ENCODE results near the gene ZCRB1.

DNA sequence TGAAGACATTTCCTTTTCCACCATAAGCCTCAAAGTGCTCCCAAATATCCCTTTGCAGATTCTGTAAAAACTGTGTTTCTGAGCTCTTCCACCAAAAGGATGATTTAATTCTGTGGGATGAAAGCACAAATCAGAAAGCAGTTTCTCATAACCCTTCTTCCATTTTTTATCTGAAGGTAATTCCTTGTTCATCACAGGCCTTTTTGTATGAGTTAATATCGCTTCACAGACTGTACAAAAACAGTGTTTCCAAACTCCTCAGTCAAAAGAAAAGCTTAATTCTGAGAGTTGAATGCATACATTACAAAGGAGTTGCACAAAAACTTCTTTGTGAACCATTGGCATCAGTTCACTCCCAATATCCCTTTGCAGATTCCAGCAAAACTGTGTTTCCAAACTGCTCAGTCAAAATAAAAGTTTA is 408.7 kb upstream of the ALG10B start:
- PRO-cap, 2 experiments, result peak in 2 of 2 experiments; most common minus-strand start position 168 of the sequence (in 2)

DNA sequence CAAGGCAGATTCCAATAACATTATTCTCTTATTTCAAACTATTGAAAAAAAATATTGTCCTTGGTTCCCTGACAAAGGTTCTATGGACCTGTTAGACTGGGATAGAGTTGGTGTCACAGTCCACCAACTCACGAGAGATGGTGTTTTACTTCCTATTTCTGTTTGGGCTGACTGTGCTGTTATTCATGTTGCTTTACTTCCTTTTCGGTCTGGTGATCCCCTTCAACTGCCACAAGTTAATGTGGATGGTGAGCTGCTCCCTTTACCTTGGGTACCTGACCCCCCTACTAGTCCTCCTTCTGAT is 192.7 kb upstream of the ALG10B start:
- PRO-cap, 2 experiments, result no peak in any of the 2 experiments

DNA sequence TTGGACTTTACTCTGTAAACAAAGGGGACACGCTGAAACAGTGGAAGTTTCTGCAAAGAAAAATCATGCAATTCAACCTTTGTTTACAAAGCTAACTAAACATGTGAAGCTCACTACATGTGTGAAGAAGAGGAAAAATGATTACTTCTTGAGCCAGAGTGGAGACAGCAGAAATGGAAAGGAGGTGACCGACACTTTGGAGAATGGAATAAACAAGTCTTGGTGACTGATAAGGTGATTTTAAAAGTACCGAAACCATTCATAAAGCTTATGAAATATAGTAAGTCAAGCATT is 13.1 kb downstream of the CPNE8 start:
- PRO-cap, 2 experiments, result no peak in any of the 2 experiments

- PRO-cap, 2 experiments, result no peak in any of the 2 experiments
These were observed 12.9 kb downstream of the CPNE8 start for GRCh38 chr12:38892591-38892857.

DNA sequence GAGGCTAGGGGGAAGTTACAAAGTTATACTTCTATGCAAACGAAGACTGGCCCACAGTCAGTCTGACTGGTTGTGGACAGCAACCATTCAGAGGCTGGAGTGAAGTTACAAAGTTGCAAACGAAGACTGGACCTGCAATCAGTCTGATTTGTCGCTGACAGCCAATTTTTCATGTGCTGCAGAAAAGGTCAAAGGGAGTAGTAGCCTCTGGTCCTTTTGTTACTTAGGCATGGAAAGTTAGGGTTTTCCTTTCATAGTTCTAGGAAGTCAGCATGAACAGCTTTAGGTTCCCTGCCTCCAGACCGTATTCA is 78.0 kb upstream of the CPNE8 start:
- PRO-cap, 2 experiments, result no peak in any of the 2 experiments

GRCh38 chr12:39340818-39341205 is 102.1 kb downstream of the KIF21A start:
- PRO-cap, 2 experiments, result no peak in any of the 2 experiments

DNA sequence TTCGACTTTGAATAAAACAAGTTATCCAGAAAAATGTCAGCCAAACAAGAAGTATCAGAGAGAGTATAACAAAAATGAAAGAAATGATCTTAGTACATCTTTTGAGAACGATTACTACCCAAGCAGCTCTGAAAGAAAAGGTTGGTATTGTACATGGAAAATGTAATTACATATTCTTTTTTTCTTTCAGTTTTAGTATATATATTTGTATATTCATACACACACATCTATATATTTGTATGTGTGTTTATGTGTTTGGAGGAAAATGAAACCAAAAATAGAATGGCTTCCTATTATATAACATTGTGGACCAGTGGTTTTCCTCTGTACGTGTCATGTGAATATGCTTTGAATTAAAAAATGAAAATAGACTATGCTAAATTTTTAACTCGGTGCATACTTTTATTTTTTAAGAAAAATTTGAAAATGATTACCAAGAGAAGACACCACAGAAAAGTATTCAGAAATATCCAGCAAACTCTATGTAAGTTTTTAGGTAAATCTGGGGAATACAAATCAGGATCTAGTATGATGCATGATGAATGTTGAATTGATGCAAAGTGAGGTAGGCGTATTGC is 57.1 kb downstream of the C12orf40 start:
- PRO-cap, 2 experiments, result peak in 2 of 2 experiments; most common minus-strand start position 267 of the sequence (in 1)

DNA sequence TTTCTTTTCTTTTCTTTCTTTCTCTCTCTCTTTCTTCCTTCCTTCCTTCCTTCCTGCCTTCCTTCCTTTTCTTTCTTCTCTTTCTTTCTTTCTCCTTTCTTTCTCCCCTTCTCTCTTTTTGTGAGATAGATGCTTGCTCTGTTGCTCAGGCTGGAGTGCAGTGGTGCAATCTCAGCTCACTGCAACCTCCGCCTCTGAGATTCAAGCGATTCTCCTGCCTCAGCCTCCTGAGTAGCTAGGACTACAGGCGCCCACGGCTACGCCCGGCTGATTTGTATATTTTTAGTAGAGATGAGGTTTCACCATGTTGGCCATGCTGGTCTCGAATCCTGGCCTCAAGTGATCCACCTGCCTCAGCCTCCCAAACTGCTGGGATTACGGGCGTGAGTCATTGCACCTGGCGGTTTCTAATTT is 186.4 kb downstream of the C12orf40 start:
- PRO-cap, 2 experiments, result no peak in any of the 2 experiments

DNA sequence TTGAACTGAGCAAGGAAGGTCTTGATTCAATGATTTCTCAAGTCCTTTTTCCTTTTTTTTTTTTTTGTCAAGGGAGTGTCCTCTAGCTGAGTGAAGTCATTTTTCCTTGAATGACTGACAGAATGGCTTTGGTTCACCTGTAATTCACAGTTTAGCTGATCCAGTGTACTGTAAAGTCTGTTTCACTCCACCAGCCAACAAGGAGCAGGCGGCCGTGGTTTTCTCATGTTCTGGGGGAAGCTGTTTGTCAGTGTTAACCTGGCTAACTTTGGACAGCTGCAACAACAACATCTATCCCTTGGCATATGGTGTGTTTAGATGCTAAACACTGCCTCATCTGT is 50.1 kb upstream of the SLC2A13 start:
- PRO-cap, 2 experiments, result no peak in any of the 2 experiments

GRCh38 chr12:40197612-40198046 is 27.2 kb upstream of the LRRK2 start:
- PRO-cap, 2 experiments, result no peak in any of the 2 experiments

- PRO-cap, 2 experiments, result no peak in any of the 2 experiments
These were observed 649 bp downstream of the LRRK2 start for GRCh38 chr12:40225178-40226114.

DNA sequence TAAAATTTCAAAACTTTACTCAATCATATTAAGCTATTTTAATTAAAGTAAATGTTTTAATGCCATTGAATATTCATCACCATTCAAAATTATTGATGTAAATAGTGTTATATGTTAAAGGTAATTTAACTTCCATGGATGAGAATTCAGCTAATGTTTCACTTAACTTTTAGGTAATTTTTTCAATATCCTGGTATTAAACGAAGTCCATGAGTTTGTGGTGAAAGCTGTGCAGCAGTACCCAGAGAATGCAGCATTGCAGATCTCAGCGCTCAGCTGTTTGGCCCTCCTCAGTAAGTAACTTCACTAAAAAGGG is 24.8 kb downstream of the LRRK2 start:
- PRO-cap, 2 experiments, result no peak in any of the 2 experiments

- PRO-cap, 2 experiments, result no peak in any of the 2 experiments
These were observed 132.3 kb upstream of the CNTN1 start for GRCh38 chr12:40559980-40560383.

- PRO-cap, 2 experiments, result no peak in any of the 2 experiments
These were observed 62.3 kb downstream of the GXYLT1 start for GRCh38 chr12:42082320-42082811.

DNA sequence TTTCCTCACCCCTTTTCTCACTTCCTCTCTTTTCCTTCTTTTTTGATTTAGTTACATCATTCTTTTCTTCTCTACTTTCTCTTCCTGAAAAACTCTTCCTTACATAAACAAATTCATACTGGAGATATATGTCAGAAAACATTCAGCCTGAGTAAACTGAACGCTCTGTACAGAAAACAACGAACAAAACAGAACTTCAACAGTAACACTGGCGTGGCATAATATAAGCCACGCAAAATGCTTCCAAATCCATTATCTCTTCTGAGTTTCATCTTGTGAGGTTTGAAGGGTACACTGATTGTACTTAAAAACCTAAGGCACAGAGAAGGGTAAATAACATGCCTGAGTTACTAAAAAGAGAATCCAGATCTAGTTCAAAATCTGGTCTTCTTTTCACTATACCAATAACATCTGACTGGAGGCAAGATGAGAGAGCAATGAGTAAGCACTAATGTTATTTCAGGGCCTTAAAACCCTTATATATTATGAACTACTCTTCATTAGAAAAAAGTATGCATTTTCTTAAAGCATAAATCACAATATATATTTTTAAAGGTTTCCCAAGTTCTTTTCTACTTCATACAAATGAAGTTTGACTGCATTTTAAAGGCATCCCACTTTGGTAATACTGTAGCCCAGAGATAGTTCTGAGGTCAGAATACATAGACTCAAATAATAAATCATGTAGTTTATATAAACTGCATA is 60.2 kb downstream of the GXYLT1 start:
- PRO-cap, 2 experiments, result no peak in any of the 2 experiments

DNA sequence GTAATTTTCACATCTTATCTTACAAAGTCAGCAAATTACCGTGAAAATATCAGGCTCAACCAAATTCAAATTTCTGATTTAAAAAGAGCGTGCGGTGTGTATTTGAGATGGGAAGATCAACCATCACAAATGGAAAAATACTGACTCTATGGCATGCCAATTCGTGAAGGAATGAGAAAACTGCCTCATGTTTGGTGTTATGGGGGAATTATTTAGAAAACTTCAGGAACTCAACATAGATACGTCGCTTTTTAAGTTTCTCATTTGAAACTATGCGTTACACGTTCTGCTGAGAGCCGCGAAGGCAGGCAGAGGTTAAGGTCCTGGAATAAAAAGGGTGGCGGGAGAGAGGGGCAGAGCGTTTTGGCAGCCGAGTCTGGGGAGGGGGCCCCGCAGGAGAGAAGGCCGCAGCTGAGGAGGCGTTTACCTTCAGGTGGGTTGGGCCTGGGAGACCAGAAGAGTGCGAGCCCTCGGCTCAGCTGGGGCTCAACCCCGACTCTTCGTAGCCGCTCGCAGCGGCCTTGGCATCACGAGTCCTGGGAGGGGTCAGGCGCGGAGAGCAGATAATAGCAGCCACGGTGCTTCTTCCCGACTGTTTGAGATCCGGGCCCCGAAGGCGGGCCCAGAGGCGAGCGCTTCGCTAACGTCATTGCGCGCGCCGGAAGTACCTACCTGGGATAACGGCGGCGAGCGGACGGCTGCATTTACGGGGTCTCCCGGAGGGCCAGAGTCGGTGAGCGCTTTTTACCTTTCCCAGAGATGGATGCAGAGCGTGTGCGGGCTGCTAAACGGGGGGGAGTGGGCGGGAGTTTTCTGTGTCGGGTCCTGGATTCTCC is at the start of gene ZCRB1:
Gene ZCRB1, minus strand, starts transcription at position 598 of the 836 bp plus-strand sequence.
- PRO-cap, 2 experiments, result peak in 2 of 2 experiments; most common plus-strand start position 671 of the sequence (in 2); most common minus-strand start position 591 of the sequence (in 2)

GRCh38 chr12:42364688-42365046 is 38.7 kb downstream of the PPHLN1 start:
- PRO-cap, 2 experiments, result peak in 2 of 2 experiments; most common plus-strand start chr12:42364932 (in 2)

DNA sequence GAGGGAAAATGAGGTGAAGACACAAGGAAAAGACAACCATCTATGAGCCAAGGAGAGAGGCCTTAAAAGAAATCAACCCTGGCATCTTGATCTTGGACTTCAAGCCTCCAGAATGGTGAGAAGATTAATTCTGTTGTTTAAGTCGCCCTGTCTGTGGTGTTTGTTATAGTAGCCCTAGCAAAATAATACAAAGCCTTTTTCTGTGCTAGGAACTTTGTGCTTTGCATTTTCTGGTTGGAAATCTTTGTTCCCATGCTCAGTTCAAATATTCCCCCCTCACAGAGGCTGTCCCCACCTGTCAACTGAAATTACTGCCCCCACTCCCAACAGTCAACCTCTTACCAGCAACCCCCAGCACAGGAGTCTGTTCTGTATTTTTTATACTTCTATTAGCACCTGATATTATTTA is 62.9 kb upstream of the PRICKLE1 start:
- PRO-cap, 2 experiments, result no peak in any of the 2 experiments

- PRO-cap, 2 experiments, result no peak in any of the 2 experiments
These were observed 167.5 kb upstream of the PRICKLE1 start for GRCh38 chr12:42756956-42757525.

- PRO-cap, 2 experiments, result no peak in any of the 2 experiments
These were observed 466.7 kb downstream of the ADAMTS20 start for GRCh38 chr12:43085379-43085712.

Measured in cytotoxic T cell (primary cell).